ENCODE measurements around a stretch of chr4.

DNA sequence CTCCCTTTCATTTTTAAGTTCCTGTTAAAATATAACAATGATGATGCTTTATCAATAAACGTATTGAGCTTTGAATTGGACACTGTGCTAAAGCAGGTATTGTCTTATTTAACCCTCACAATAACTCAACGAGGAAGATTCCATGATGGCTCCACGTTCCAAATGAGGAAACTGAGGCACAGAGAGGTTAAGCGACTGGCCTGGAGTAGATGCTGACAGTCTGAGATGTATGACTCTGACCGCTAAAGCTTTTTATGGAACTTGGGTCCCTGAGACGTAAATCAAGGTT, 36.0 kb upstream of the SLC2A9 start:
- PRO-cap: no peak
- RAMPAGE, long total RNA, 4 experiments: no peak in any of the 4 experiments

- PRO-cap: no peak
- RAMPAGE, long total RNA, 4 experiments: no peak in any of the 4 experiments
Observed at GRCh38 chr4:10103661-10104048, 12.9 kb downstream of the WDR1 start.

GRCh38 chr4:10107081-10107515, 9.5 kb downstream of the WDR1 start:
- PRO-cap: no peak
- RAMPAGE, long total RNA, 4 experiments: no peak in any of the 4 experiments

GRCh38 chr4:10110701-10111709, 5.6 kb downstream of the WDR1 start:
- PRO-cap: no peak
- RAMPAGE, long total RNA, 4 experiments: no peak in any of the 4 experiments

- PRO-cap: no peak
- RAMPAGE, long total RNA, 4 experiments: no peak in any of the 4 experiments
Observed at GRCh38 chr4:10421844-10422116, 35.4 kb downstream of the ZNF518B start.

DNA sequence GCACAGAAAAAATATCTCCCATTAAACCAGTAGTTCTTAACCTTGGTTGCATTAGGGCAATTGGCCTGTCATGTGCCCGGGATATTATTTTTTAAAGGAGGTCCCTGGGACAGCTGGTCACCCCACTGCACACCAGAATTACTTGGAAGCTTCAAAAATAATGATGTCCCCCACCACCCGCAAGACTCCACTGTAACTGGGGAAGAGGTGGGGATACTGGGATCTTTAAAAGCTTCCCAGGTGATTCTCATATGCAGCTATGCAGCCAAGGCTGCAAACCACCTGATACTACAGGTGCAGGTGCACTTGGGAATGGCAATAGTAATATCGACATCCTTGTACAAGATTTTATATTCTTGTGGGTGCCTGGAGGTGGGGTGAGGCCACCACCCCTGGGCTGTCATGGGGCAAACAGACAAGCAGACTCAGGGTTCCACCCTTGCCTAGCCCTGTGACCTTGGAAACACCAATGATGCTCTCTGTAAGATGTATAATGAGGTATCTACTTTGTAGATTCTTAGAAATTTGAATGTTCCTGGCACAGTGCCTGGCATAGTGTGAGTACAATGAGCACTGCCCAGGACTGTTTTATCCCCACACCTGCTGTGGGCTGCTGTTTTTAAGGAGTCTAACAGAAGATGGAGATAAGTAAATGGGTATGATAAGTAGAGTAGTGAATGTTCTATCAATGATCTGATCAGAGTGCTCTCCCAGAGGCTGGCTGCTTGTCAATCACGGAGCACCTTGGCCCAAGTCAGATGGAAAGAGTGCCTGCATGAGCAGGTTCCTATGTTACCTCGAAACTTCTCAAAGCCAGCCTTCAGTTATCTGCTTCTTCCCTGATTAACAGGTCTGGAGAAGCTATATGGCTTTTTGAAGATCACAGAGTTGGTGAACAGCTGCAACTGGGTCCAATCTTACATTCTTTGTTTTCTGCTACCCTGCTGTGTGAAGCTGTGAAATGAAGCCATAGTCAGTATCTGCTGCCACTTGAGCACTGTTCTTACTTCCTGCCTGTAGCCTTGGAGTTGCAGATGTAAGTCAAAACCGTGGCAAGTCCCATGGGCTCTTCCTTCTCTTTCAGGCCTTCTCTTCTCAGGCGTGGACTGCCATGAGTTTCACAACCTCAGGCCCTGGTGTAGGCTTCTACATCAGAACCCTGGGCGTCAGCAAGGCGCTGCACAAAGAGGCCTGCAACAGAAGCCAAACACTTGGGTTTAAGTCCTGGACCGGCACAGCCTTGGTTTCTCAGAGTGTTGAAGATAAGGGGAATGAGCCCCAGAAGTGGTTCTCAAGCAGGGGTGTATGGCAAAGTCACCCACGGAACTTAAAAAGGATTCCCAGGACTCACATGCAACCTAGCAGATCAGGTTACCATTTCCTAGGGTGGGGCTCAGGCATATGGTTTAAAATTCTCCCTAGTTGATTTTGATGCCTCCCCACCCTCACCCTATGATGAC, 2.9 kb downstream of the ZNF518B start:
- PRO-cap: no peak
- RAMPAGE, long total RNA, 4 experiments: no peak in any of the 4 experiments

- PRO-cap: bidirectional peak, plus-strand start at chr4:11427770, minus-strand start at chr4:11427670
- RAMPAGE, long total RNA, 4 experiments: no peak in any of the 4 experiments
Observed at GRCh38 chr4:11426661-11428004, 1.6 kb downstream of the HS3ST1 start.

DNA sequence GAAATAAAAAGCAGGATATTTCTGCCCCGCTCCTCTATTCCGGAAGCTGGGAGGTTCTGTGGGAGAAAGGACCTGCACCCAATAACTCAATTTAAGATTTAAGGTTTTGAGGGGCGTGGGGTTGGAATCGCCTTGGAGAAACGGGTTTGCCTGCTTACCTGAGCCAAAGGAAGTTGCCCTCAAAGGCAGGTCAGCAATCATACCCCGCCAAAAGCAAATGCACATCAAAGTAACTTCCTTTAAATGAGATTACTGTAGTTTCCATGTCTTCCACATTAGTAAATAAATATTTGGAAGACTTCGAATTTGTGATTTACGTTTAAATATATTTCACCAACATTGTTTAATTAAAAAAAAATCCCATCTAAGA, 999 bp upstream of the HS3ST1 start:
- PRO-cap: bidirectional peak, plus-strand start at position 161 of the sequence, minus-strand start outside the sequence
- RAMPAGE, long total RNA, 4 experiments: no peak in any of the 4 experiments

DNA sequence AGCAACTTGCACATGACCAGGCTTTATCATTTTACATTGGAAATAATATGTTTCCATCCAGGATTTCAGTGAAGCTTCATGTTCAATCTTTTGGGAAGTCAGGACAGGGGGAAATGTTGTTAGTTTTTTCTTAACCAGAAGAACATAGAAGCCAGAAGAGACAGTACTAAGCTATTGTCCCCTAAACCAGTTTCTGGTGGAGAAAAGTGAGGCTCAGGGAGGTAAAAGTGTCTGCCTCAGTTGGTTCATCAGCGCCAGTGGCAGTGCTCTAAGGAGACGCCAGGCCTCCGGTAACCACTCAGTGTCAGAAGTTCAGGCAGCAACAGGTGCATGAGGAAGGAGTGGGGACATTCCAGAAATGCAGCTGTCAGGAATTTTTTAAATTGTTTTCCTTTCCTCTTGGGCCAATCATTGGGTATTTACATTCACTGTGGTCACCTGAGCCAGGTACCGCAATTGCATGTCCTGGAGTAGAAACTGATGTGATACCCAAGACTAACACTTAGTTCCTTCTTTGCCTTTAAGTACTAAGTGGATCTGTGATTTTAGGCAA, 40.1 kb upstream of the HS3ST1 start:
- PRO-cap: no peak
- RAMPAGE, long total RNA, 4 experiments: no peak in any of the 4 experiments

DNA sequence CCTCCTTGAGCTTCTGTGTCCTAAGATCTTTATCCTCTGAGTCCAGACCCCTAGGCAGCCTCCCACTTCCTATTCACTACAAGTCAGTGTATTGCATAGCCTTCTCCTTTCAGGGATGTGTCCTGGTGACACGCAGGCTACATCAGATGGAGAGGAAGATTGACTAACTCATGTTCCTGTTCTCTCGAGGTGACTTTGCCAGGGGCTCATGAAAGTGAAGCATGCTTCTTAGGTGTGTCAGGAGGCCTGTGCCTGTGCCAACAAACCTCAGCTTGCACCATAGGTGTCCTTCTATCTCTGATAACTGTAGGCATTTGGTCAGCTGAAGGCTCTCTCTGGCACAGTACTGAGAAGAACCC, 195.7 kb upstream of the HS3ST1 start:
- PRO-cap: no peak
- RAMPAGE, long total RNA, 4 experiments: no peak in any of the 4 experiments

GRCh38 chr4:12116171-12116476, 687.4 kb upstream of the HS3ST1 start:
- PRO-cap: no peak
- RAMPAGE, long total RNA, 4 experiments: no peak in any of the 4 experiments

GRCh38 chr4:13544558-13545297, 420 bp upstream of the NKX3-2 start:
- PRO-cap: no peak
- RAMPAGE, long total RNA, 4 experiments: no peak in any of the 4 experiments

- PRO-cap: bidirectional peak, plus-strand start at chr4:13547354, minus-strand start at chr4:13547257
- RAMPAGE, long total RNA, 4 experiments: no peak in any of the 4 experiments
Observed at GRCh38 chr4:13546895-13548312, 3.1 kb upstream of the NKX3-2 start.

- PRO-cap: no peak
- RAMPAGE, long total RNA, 4 experiments: no peak in any of the 4 experiments
Observed at GRCh38 chr4:13549271-13549656, 5.0 kb upstream of the NKX3-2 start.

- PRO-cap: no peak
- RAMPAGE, long total RNA, 4 experiments: no peak in any of the 4 experiments
Observed at GRCh38 chr4:14856130-14856882, 146.0 kb upstream of the CPEB2 start.

DNA sequence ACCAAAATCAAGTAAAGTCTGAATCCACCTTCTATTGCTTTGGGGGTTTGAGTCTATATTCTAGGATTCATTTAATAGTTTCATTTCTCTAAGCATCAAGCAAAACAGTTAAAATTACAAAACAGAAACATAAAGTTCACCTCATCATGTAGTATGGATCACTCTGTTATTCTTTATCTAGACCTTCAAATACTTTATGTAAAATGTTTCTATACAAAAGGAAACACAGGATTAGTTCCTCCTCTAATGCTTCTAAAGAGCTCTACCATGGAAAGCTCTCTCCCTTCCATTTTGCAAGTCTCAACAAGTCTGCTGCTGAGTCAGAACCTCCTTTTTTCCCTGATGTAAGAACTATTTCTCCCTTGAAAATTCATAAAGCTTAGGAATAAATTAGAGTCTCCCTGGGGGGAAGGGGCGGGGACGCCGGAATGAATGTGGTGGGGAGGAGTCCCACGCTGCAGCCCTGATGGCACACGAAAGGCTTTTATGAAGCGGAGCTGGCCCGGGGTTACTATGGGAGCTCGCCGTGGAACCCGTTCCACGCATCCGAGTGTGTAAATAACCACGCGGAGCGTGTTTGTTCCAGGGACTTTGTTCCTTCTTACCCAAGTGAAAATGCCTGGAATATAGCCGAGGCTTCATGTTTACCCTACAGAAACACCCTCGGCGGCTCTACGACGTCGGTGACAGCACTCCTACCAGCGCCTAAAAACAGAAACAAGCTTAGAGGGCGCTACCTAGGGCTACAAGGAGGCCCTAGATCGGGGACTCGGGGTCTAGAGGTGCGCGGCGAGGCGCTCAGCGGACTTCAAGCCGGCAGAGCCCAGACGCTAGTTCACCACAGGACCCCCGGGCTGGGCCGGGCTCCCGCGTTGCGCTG, 1.0 kb upstream of the CPEB2 start:
- PRO-cap: bidirectional peak, plus-strand start at position 393 of the sequence, minus-strand start at position 293 of the sequence
- RAMPAGE, long total RNA, 4 experiments: no peak in any of the 4 experiments

GRCh38 chr4:15004532-15005487, 2.5 kb downstream of the CPEB2 start:
- PRO-cap: bidirectional peak, plus-strand start at chr4:15005057, minus-strand start at chr4:15004908
- RAMPAGE, long total RNA, 4 experiments: no peak in any of the 4 experiments

- PRO-cap: no peak
- RAMPAGE, long total RNA, 4 experiments: no peak in any of the 4 experiments
Observed at GRCh38 chr4:15028233-15028905, 26.1 kb downstream of the CPEB2 start.

DNA sequence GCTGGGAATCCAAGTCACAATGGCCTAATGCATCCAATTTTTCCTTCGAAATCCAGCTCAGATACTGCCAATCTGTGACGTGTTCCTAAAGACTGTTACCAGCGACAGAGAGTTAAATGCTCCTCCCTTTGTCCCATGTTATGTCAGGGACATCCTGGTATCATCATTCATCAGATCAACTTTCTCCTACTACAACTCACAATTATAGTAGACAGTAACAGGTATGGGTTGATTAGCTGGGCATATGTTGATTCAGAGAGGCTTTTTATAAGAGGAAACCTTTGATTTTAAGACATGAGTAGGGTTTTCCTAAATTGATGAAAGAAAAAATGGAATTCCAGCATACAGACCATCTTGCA, 143.8 kb downstream of the CPEB2 start:
- PRO-cap: no peak
- RAMPAGE, long total RNA, 4 experiments: no peak in any of the 4 experiments

GRCh38 chr4:15374014-15375145, 53.5 kb upstream of the C1QTNF7 start:
- PRO-cap: no peak
- RAMPAGE, long total RNA, 4 experiments: no peak in any of the 4 experiments